ENCODE data around the gene IFT46.

DNA sequence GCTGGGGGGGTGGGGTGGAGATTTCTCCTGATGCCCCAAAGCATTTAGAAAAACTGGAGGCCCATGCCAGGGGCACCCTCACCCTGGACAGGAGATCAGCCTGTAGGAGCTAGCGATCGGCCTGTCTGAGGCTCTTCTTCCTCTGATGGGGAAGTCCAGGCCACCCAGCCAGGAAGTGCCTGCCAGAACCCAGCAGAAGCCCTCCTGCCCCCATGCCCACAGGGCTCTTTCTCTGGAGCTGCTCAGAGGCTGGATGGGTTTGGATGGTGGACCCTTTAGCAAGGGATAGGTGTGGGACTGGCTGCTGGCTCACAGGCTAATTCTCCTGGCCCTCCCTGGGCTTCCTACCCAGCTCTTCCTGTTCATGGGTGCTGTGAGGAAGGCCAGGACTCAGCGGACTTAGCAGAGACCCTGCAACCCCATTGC lies 7.7 kb downstream of the FXYD2 start:
- PRO-cap, 2 experiments = no peak in any of the 2 experiments

GRCh38 chr11:117817222-117817929 lies 7.2 kb downstream of the FXYD2 start:
- PRO-cap, 2 experiments = no peak in any of the 2 experiments

- PRO-cap, 2 experiments = peak in 1 of 2 experiments; most common minus-strand start chr11:117828089 (in 1)
These were observed 3.4 kb upstream of the FXYD2 start for GRCh38 chr11:117827775-117828516.

GRCh38 chr11:117836006-117836392 lies 11.5 kb upstream of the FXYD2 start:
- PRO-cap, 2 experiments = no peak in any of the 2 experiments

DNA sequence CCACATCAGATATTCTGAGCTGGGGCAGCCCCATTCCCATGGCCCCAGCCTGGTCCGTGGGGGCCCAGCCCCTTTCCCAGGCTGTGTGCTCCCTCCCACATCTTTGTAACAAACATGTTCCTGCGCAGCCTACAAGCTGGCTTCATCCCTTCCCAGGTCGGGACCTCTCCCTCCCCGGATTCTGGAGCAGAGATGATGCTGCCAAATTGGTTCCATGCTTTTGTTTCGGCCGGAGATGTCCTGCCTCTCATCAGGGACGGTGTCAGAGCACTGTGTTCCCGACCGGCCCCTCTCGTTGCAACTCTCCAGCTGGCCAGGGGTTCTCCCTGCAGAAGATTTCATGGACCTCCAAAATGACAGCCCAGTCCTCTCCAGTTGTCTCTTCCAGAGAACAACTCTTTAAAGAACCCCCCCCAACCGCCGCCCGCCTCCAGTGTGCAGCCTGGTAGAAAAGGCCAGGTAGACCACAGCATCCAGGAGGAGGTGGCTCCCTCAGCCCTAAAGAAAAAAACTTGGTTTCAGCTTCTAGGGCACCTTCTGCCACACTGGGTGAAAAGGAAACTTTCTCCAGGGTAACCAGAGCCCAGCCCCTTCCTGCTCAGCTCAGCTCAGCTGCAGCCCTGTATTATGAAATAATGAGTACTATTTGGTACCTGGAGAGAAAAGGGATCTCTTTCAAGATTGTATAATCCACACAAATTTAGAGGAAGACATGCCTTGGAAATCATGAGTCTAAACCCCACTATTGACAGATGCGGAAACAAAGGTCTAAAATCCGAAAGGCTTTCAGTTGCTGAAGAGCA lies 3.6 kb downstream of the FXYD6 start:
- PRO-cap, 2 experiments = no peak in any of the 2 experiments

DNA sequence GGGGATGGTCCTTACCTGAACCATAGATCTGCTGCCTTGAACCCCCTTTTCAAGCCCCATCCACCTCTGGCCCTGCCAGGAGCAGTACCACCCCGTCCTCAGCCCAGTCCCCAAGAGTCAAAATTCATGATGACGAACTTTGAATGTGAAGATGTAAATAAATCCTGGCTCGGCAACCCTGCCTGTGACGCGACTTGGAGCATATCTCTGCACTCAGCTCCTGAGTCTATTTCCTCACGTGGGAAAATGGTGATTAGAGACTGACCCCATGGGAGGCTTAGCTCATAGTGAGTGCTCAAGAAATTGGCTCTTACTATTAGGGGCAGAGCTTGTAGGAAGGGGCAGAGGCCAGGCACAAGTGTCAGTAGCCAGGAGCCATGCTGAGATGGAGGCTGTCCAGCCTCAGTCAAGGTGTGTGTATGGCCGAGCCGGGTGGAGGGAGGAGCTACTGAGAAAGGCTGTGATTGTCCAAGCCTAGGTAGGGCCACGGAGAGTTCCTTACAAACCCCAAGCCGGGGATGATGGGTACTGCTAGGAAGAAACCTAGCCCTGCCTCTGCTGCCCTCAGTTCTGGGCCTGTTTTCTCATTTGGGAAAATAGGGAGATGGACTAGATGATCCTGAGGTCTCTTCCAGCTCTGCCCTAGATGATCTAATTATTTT lies 957 bp upstream of the FXYD6 start:
- PRO-cap, 2 experiments = no peak in any of the 2 experiments

DNA sequence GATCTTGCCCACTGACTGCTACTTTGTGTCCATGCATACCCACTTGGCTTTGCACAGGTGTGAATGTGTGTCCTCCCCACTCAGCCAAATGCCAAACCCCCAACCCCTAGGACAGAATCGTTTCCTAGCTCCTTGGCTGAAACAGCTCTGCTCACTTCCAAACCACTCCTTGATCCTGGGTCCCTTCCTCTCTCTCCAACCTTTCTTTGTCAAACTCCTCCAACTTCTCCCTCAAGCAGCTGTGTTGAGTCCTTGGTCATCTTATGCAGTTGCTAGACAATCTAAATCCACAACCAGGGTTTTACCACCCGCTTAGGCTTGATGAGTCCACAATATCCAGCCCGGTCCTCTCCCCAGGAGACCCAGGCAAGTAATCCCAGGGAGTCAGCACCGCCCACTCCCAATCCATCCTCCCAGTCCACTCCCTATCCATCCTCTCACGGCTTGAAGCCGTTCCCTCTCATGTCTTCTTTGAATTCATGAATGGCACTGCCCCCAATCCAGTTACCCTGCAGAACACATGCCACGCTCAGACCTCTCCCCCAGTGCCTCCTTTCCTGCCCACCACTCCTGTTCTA lies 3.5 kb upstream of the FXYD6 start:
- PRO-cap, 2 experiments = no peak in any of the 2 experiments

DNA sequence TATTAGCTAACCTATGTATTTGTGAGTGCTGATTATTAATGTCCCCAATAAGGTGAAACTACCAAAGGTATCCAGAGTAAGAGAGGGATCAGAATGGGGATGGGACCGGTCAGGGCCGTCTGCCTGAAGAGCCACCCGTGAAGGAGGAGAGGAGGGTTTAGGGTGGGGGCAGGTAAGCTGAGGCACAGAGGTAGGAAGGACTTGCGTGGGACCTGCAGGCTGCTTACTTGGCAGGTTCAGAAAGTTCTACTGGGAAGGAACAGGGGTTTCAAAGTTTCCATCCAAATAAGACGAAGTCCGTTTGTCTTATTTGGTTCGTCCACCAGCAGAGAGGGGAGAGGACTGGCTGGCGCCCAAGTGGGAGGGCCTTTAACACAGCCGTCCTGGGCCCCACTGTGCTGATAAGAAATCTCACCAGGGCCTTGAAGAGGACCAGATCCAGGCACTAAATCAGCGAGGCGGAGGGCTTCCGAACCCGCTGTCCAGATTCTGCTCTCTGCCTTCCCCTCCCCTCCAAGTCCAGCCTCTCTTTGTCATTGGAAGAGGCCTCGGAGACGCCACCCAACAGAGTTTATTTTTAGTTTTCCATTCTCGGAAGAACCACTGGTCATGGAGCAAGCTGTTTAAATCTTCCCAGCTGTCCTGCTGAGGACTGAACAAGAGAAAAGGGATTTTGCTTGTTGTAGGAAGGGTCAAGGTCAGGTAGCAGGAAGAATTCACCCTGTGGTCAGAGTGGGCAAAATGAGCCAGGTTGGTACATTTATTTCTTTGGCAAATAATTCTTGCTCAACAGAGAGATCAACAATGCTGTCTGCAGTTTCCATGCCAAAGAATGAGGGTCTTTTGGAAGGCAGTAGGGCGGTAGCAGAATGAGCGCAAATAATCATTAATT lies 9.3 kb upstream of the FXYD6 start:
- PRO-cap, 2 experiments = no peak in any of the 2 experiments

GRCh38 chr11:117909585-117910192 lies 19.5 kb downstream of the TMPRSS13 start:
- PRO-cap, 2 experiments = no peak in any of the 2 experiments

GRCh38 chr11:118079457-118080211 lies 2.8 kb downstream of the TMPRSS4 start:
- PRO-cap, 2 experiments = no peak in any of the 2 experiments

GRCh38 chr11:118083112-118083530 lies 3.6 kb downstream of the SMIM35 start:
- PRO-cap, 2 experiments = no peak in any of the 2 experiments

DNA sequence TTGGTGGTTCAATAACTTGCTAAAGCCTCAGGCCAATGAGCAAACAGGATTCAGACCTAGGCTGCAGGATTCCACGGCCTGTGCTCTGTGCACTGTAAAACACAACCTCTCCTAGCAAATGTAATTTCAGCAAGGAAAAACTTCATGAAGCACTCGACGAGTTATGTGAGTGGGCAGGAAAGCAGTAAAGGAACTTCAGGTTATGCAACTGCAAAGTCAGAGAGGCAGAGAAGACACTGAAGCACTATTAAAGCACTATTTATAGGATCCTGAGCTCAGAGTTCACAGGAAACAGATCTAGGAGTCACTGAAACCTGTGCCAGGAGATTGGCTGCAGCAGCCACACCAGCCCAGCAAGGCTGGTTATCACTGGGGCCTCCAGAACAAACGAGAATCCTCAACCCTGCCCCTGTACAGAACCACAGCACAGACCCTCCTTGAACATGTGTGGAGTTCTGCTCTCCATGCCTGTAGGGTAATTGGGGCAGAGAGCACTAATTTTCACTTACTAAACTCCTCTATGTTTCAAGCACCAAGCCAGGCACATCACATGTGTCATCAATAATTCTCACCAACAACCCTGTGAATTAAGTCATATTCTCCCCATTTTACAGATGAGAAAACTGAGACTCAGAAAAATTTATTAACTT lies 2.4 kb downstream of the SMIM35 start:
- PRO-cap, 2 experiments = no peak in any of the 2 experiments

DNA sequence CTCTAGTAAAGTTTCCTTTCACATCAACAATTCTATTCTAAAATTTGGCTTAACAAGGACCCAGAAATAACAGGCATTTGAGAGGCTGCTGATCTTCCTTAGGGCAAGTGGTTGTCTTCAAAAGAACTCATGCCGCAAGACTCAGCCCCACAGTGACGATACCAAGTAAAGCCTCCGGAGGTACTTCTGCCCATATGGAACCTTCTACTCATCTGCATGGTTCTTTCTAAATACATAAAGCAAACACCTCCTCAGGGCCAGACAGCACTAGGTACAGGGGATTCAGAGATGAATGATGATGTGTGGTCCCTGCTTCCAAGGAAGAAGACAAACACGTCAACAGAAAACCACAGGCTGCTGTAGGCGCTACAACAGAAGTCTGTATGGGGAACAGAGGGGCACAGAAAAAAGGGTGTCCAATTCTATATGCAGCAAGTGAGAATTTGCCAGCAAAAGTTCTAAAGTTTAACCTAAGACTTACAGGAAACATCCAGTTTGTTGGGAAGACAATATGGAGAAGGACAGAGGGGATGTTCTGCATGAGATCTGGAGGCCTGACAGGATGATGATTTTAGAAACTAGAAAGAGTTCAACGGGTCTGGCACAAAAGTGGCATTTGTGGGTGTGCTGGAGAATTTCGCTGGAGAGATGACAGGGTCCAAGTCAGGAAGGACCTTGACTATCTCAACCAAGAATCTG lies 23.8 kb downstream of the JAML start:
- PRO-cap, 2 experiments = peak in 1 of 2 experiments; most common plus-strand start position 264 of the sequence (in 1); most common minus-strand start position 154 of the sequence (in 1)

GRCh38 chr11:118246197-118246760 lies 5.9 kb downstream of the MPZL3 start:
- PRO-cap, 2 experiments = no peak in any of the 2 experiments

GRCh38 chr11:118263075-118263561 lies 979 bp downstream of the MPZL2 start:
- PRO-cap, 2 experiments = no peak in any of the 2 experiments

GRCh38 chr11:118339307-118339745 lies 3.2 kb downstream of the CD3D start:
- PRO-cap, 2 experiments = peak in 1 of 2 experiments; most common plus-strand start chr11:118339611 (in 1); most common minus-strand start chr11:118339518 (in 1)

- PRO-cap, 2 experiments = no peak in any of the 2 experiments
These were observed 31.8 kb upstream of the TTC36 start for GRCh38 chr11:118495481-118495837.

DNA sequence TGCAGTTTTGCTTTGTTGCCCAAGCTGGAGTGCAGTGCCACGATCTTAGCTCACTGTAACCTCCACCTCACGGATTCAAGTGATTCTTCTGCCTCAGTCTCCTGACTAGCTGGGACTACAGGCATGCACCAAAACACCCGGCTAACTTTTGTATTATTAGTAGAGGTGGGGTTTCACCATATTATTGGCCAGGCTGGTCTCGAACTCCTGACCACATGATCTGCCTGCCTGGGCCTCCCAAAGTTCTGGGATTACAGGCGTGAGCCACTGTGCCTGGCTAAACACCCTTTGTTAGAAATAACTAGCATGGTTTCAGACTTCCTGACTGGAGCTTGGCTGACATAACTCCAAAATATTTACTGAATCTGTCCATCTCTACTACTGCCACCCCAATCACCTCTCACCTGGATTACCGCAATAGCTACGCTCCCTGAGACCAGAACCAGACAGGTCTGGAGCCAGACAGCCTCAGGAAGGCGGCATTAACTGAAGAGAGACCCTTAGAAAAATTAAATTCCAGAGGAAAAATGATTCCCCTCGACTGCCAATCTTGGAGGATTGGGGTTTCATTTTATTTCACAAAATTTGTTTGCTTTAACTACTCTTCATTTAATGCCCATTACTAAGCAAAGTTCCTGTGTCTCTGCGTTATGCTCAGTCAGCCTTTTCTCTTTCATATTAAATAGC lies 13.0 kb downstream of the TMEM25 start:
- PRO-cap, 2 experiments = no peak in any of the 2 experiments

GRCh38 chr11:118565824-118566335 lies at the start of gene IFT46:
TSS of gene IFT46 (minus strand) at chr11:118565931.
- PRO-cap, 2 experiments = peak in 2 of 2 experiments; most common plus-strand start chr11:118566012 (in 1); most common minus-strand start chr11:118565880 (in 1)

DNA sequence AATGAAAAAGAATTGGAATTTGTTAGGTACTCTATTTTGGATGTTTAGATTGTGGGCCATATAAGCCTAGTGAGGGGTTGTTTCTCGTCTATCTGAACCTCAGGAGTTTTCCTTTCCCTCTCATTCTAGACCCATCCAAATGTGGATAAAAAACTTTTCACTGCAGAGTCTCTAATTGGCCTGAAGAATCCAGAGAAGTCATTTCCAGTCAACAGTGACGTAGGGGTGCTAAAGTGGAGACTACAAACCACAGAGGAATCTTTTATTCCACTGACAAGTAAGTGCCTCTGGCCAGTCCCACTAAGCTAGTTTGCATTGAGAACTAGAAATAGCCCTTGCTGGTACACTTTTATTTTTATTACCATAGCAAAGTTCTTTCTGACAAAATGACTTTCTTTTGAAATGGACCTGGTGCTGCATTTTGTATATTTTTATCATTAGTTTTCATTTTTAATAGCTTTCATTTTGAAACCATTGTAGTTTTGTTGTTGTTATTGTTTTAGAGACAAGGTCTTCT lies 14.8 kb upstream of the PHLDB1 start:
- PRO-cap, 2 experiments = no peak in any of the 2 experiments